SEM (cell line): ENCODE measurements around a stretch of chr13.

DNA sequence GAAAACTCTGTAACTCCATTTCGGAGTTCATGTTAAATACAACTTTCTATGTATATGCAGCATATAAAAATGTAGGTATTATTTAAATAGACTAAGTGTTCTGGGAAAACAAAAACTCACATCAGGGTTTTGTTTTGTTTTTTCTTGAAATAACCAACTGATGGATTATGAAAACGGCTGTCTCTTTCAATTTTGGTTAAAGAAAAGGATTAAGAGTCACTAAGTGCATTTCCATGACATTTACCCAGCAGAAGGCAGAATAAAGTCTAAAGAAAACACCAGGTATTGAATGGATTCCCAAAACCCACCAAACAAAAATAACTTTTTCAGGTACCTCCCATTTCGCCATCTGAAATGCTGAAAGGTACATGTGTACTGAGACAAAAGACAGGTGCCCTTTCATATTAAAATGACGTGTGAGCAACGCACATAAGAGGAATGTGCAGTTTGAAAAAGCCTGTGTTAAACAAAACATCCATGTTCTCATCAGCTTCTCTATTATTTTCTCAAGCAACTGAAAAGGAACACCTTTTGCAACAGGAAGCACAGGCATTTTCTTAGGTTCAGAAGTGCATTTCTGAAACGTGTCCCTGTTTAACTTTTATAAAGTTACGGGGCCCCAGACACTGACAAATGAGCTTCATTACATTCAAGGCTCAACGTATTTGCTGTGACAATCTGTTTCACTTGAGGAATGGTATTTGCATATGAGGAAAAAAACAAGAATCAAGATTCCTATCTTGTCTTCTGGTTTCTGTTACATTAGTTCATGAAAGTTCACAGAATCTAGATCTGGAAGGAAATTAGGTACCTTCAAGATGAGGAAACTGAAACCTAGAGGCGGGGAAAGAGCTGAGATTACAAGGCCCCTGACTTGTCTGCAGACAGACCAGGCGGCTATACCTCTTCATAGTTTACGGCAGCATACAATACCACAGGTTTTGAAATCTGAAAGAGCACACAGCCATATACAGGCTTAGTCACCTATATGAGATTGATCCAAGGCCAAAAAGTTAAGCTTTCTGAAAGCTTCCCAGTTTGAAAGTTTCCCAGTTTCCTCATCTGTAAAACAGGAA lies 643.6 kb downstream of the KLF5 start:
- PRO-cap, result no peak

DNA sequence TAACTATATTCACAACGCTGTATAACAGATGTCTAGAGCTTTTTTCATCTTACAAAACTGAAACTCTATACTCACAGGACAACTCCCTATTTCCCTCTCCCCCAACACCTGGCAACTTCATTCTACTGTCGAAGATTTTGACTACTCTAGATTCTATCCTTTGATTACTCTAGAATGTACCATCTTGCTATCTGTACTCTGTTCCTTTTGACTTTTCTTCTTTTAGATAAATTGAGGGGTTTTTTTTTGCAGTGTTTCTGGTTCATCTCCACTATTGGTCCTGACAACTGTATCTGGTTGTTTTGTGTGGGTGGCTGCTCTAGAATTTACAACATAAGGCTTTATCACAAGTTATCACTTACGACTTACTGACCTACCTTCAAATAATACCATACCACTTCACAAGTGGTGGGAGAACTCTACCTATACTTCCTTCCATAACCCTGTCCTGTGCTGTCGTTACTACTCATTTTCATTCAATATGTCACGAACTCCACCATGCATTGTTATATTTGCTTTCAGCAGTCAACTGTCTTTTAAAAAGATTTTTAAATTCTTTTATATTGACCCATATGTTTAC lies 875.2 kb downstream of the KLF5 start:
- PRO-cap, result no peak

DNA sequence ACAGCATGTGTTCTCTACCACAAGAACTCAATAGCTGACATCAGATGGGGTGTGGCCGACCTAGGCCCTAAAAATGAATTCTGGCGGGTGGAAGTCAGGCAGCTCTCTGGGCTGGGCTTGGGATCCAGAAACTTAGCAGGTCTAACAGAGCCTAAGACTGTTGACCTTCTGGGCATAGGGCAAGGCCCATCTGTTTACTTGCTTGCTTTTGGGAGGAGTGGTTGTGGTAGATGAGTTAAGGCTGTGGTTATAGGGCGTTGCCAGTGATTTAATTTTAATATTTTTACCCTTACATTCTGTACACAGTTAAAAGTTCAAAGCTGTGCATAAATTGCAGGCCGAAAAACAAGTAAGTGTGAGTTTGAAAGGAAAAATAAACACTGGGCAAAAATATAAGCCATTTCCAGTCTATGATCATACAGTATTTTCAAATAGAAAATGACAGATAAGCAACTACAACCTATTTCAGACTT lies 1071.1 kb downstream of the KLF5 start:
- PRO-cap, result no peak

DNA sequence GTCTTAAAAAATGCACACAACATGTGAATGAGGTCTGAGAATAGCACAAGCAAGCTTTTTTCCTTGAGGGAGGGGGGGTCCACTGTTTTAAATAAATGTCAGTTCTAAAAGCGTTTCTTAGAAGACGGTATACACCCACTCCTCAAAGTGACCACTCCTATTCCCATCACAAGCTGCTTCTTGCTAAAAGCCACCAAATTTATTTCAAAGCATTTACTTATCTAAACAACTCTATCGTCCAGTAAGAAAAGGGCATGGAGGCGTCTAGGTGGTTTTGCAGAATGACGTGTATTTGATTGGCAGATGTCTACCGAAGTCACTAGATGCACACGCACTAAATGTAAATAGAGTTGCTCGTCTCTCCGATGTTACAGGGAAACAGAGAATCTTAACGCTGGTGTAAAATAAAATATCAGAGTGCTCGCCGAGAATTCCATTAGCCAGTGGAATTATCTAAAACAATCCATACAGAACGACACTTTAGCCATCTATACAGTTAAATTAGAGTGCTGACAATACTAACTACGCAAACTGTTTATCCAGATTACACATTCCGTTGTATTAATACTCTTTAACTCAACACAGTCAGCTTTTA lies 1073.4 kb downstream of the KLF5 start:
- PRO-cap, result no peak

- PRO-cap, result no peak
Observed at GRCh38 chr13:74168041-74168401, 1109.2 kb downstream of the KLF5 start.

GRCh38 chr13:74552619-74553111 lies 929.3 kb downstream of the TBC1D4 start:
- PRO-cap, result no peak

DNA sequence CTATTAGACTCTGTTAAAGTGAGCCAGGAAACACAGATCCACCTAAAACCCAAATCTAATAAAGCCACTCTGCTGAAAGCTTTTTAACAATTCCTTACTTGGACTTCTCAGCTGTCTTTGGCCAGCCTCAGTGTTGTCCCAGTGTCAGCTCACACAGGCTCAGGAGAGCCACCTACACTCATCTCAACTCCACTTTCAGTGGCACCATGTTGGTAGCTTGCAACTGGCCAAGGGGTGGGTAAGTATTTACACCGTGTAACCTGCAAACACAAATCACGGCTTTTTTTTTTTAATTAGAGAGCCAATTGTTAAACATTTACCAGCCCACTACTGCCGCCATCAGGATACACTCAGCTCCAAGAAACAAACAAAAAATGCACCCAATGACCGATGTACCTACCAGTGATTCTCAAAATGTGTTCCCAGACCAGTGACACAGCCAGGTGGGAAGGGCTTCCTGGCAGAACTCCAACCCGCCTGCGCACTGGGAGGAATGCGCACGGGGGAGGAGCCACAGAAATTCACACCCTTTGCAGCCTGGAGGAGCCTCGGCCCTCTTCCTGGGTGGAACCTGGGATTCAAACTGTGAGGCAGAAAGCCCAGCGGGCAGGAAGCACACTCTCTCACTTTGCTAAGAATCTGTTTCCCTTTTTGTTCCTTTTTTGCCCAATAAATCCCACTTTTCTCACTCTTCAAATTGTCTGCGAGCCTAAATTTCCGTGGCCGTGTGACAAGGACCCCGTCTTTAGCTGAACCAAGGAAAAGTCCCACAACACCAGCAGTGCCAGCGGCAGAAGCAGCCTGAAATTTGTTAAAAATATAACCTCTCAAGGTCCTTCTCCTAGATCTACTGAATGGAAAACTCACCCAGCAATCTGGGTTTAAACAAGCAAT lies 255.9 kb downstream of the TBC1D4 start:
- PRO-cap, result no peak

GRCh38 chr13:75292010-75292411 lies 190.0 kb downstream of the TBC1D4 start:
- PRO-cap, result no peak

GRCh38 chr13:75299362-75299794 lies 182.6 kb downstream of the TBC1D4 start:
- PRO-cap, result no peak

DNA sequence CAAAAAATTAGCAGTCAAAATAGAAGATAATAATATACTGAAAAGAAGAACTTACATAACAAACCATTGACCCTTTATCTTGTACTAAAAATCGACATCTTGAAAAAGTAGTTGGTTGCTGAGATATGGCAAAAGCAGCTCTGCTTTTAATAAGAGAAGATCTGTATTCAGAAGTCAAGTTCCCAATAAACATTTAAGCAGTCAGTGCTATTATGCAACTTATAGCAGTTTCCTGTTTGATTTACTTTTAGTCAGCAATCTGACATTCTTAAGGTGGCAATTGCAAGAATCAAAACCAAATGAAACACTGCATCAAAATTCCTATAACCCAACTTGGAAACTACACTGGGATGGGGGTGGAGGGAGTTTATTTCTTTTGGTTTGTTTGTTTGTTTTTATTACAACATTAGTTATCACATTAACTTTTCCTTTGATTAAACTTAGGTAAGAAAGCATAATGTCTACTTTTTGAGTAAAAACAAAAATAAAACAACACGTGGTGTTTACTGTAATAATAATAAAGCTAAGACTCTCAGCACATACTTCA lies 165.5 kb downstream of the TBC1D4 start:
- PRO-cap, result no peak

- PRO-cap, result no peak
Observed at GRCh38 chr13:75318004-75318668, 163.8 kb downstream of the TBC1D4 start.

DNA sequence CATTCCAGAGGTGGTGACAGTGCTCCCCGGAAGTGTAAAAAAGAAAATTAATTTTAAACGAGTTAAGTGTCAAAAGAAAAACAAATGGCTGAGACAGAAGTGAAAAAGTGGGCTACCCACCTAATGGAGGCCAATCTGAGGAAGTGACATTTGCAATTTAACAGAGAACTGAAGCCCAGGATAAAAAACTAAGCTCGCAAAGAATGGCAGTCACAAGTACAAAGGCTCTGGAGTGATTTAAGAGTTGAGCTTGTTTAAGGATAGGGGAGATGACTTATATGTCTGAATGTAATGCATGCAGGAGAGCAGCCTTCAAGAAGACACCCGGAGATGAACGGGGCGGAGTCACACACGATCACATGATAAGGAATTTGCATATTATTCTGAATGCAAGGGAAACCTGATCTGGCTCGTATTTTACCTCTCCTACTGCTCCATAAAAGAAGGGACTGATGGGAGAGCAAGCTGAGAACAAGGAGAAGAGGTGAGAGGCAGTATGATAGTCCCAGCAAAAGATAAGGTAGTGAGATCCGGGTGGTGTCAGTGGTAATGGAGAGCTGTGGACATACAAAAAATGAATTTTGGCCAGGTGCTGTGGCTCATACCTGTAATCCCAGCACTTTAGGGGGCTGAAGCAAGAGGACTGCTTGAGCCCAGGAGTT lies 12.9 kb downstream of the TBC1D4 start:
- PRO-cap, result no peak

- PRO-cap, result no peak
Observed at GRCh38 chr13:75802157-75802706, 166.1 kb downstream of the LMO7 start.

GRCh38 chr13:75870356-75871052 lies 234.4 kb downstream of the LMO7 start:
- PRO-cap, result no peak

GRCh38 chr13:76019395-76020173 lies 383.5 kb downstream of the LMO7 start:
- PRO-cap, result no peak

- PRO-cap, result no peak
Observed at GRCh38 chr13:76880463-76881548, 5.4 kb downstream of the KCTD12 start.

DNA sequence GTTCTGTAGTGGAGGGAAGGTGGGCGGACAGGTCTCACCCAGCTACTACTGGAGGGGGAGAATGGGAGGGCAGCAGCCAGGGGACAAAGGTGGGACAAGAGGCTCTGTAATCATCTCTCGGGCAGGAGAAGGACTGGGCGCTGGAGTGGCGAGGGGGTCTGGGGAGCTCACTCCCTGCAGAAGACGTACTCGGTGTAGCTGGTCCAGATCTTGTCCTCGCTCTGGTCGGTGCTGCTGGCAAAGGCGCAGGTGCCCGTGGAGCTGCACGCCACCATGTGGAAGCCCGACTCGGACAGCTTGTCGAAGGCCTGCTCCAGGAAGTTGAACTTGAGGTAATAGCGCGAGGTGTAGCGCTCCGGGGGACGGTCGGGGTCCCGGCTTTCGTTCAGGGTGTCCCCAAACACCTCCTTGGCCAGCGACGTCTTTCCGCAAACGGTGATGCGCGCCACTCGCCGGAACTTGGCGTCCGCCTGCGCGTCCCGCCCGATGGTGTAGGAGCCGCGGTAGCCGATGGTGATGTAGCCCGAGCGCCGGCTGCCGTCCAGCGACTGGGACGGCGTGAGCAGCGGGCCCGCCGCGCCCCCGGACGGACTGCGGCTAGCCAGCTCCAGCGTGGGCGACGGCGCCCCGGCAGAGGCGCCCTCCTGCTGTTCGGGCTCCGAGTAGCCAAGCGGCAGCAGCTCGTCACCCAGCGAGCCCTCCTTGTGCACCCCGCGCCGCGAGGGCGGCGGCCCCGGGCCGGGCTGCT lies 1.0 kb downstream of the KCTD12 start:
- PRO-cap, result no peak

GRCh38 chr13:76998646-76999041 lies 6.8 kb downstream of the CLN5 start:
- PRO-cap, result no peak

- PRO-cap, result no peak
Observed at GRCh38 chr13:77006551-77006936, 14.7 kb downstream of the CLN5 start.

DNA sequence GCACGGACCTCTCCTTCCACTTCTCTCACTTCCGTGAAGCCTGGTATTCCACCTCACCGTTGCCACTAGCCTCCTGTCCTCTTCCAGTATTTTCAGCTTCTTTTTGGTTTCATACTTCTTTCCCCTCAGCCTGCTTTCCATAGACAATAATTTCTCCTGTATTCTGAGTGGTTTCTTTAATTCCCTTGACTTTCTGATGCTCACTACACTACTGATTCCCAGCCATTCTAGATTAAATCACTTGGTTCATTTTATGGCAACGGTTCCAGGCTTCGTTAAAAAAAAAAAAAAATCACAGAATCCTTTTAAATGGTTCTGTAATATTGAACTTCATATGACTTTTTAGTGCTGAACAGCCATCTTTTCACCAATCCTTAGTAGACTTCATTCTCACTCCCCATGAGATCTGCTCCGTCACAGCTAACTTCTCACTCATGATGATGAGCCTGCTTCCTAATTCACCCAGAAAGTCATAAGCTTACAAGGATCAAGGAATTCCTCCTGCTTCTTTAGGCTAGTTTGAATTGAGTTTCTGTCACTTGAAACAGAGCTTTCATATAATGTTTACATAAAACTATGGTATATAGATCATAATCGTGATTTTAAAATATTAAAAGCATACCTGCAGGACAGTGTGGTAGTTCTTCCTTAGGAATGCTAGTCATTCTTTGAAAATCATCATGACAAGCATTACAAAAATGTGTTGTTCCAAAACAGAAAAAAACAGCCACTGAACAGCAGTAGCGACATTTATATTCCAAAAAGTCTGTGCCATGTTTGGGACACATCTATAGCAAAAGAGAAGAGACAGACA lies 23.6 kb upstream of the FBXL3 start:
- PRO-cap, result no peak